Pulmonary artery (tissue), 1 donor: ENCODE results near the genes SLC4A7 and AZI2.

DNA sequence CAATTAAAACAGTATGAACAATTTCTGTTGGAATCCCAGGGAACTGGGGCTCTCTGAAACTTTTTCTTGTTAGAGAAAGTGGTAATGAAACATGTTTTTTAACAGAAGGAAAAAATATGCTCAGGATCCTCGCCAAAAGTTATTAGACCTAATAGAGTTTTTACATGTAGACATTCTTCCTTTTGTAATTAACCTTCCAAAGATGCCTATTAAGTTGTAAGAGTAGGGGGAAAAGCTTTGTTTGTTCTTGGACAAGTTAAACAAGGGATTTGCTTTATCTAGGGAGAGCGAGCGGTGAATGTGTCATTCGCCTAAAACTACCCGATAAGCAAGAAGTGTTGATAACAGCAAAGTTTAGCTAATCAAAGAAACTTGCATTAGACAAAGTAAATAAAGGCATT, 2.3 kb downstream of the RARB start:
- PRO-cap = no peak

DNA sequence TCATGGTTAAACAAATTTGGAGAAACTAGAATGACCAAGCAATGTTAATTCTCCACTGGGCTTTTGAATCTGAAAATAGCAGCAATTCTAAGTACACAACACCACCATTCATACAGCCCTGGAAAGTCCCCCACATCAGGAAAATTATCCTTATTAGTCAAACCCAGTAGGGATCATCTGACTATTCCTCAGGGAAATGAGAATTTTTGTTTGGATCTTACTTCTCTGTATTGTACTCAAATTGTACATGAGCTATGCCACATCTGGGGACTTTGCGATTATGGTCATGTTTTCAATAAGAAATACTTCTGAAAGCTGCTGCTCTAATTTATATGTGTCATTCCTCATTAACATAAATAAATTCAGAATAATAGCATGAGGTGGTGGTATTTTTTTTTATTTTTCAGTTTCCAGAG, 46.0 kb downstream of the RARB start:
- PRO-cap = no peak

DNA sequence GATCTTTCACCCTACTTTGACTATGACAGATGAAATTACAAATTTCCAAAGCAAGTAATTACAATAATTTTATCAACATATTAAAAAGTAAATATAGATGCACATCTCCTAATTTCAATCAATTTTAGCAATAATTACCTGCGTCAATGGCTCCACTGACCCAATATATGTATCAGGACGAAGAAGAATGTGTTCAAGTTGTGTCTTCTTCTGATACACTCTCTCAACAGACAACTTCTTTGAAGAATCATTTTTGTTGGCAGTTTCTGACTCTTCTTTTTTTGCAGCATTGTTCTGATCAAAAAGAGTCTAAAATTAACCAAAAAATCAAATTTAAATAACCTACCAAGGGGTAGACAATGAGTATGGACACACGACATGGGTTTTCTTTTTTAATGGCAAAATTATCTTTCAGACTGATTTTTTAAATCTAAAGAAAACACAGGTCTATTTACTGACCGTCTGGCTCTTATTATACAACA, 19.5 kb downstream of the TOP2B start:
- PRO-cap = no peak

DNA sequence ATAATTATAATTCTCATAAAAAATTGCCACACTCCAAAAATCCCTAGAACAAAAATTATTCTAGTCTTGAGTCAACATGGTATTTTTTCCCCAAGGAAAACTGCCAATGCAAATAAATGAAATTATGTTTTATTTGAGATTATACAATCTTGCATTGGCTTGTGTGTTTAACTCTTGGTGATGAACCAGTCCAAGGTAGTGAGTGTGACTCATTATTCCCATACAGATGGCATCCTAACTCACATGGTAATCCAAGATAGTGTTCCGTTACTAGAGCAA, 3.7 kb downstream of the OXSM start:
- PRO-cap = no peak

DNA sequence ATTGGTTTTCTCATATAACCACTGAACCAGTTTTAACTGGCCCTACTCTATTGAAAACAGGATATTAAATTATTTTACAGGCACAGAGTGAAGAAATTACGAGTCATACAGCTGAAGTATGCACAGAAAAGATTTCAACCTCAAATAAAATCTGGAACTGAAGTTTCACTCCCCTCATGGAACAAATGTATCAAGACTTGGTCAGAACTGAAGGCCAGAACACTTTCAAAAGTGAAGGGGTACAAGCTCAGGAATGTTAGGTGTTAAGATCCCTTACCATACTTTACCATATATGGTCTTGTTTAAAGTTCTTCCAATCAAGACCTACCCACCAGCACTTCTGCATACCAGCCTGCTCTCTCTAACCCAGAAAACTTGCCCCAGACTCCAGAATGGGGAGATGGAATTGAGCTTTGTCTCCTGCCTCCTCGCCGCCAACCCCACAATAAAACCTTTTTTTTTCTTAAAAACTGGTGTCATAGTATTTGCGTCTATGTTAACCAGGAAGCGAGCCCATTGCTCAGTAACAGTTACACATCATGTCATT, 59.8 kb downstream of the OXSM start:
- PRO-cap = no peak

DNA sequence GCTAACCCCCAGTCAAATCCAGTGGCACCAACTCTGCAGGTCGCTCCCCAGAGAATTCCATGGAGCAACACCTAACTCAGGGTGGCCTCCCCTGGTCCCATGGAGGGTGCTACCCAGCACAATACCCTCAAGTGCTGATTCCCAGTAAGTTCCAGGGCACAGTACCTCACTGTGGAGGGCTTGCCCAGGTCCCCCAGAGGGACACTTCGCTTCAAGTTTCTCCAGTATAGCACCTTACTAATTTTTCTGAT, 231.1 kb downstream of the NEK10 start:
- PRO-cap = no peak

DNA sequence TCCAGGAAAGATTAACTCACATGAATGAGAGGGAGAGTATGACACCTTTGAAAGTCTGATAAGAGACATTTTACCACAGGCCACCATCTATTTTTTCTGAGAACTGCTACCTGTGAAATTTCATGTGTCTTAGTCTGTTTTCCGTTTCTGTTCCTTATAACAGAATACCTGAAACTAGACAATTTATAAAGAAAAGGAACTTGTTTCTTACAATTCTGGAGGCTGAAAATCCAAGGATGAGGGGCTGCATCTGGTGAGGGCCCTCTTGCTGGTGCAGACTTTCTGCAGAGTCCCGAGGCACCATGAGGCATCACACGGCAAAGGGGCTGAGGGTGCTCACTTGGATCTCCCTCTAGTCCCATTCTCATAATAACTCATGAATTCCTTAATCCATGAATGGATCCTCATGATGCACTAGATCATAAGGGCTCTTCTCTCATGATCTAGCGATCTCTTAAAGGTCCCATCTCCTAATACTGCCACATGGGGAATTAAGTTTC, 159.2 kb downstream of the NEK10 start:
- PRO-cap = no peak

GRCh38 chr3:27366233-27366740, 2.9 kb downstream of the NEK10 start:
- PRO-cap = no peak

DNA sequence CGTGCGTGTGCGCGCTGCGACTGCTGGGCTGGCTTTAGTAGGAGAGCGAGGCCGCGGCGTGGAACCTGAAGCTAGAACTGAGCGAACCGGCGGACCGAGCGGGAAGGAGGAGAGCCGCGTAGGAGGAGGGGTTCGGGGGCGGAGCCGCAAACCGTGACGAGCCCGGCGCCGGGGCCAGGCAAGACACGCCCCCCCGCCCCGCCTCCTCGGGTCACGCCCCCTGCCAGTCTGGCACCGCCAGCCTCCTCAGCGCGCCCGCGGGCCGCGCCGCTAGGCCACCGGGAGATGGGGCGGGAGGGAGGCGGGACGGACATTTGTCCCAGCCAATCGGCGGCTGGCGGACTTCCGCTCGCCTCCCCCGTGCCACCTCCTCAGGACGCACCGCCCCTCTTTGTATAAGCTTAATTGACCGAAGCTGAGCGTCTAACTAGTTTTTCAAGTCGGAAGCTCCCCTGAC, at the start of gene SLC4A7:
Gene SLC4A7 (minus strand): TSS at position 79 of the 457 bp plus-strand sequence.
- PRO-cap = bidirectional peak, plus-strand start at position 430 of the sequence, minus-strand start at position 79 of the sequence

DNA sequence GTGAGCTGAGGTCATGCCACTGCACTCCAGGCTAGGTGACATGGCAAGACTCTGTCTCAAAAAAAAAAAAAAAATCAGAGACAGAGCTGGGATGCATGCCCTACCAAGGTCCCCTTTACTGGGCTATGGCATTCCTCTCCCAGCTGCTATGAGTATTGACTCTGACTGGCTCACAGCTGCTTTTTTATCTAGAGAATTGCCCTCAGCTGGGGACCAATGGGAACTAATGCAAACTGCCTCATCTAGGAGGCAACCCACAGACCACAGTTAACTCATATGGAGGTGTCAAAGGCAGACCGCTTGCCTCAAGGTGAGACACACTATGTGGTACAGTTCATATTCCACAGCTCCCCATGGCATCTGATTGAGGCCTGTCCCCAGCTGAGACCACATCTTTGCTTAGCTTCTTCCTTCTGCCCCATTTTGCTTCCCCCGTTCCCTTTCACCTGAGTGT, 183.5 kb upstream of the EOMES start:
- PRO-cap = no peak

- PRO-cap = bidirectional peak, plus-strand start at chr3:28348530, minus-strand start at chr3:28348586; bidirectional peak, plus-strand start at chr3:28348734, minus-strand start at chr3:28348816; bidirectional peak, plus-strand start at chr3:28349227, minus-strand start at chr3:28349104
Observed at GRCh38 chr3:28348336-28349310, at the start of gene AZI2. TSS of gene AZI2 (minus strand) at chr3:28348824.

- PRO-cap = no peak
Observed at GRCh38 chr3:29311648-29312270, 30.9 kb downstream of the RBMS3 start.

DNA sequence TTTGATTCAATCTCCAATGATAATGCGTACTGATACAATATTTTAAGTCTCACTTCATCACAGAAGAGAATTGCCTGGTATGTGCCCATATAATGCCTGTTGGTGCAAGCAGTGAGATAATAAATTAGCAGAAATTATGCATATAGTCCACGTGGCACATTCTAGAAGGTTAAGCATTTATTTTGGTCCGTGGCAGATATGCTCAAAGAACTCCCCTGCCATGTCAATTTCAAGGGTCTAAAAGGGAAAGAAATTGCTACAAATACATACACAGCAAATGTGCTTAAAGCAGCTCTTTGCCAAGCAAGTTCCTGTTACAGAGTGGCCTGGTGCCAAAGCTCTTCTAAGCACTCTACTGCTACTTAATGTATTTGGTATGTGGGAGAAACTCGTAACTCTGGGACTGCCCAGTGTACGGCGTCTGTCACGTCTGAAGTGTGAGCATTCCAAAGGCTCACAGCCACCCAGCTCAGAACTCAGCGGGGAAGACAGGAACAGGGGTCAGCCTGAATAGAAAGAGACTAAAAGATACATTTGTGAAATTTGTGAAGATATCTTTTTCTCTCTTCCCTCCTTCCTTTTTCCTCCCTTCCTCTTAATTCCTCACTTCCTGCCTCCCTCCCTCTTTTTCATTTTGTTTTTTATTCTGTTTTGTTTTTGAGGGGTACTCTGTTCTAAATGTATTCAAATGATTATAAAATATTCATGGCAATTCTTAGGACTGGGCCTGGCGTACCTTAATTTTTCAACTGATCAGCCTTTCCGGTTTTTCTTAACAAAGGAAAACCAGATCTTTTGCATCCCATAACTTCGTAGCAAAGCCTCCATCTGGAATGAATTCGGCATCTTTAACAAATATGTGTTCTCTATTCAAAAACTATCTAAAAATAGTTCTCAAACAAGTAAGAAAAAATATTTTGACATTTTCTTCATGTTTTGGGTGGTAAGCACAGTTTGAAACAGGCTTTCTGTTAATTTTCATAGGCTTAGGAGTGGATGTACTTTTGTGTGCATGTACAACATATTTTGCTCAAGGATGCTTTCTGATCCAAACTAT, 54.7 kb downstream of the RBMS3 start:
- PRO-cap = unidirectional peak, plus-strand start at position 413 of the sequence; unidirectional peak, plus-strand start at position 457 of the sequence

- PRO-cap = no peak
Observed at GRCh38 chr3:29516289-29516671, 235.4 kb downstream of the RBMS3 start.

- PRO-cap = no peak
Observed at GRCh38 chr3:29683246-29684264, 402.7 kb downstream of the RBMS3 start.

GRCh38 chr3:30004274-30004821, 602.1 kb upstream of the TGFBR2 start:
- PRO-cap = no peak

DNA sequence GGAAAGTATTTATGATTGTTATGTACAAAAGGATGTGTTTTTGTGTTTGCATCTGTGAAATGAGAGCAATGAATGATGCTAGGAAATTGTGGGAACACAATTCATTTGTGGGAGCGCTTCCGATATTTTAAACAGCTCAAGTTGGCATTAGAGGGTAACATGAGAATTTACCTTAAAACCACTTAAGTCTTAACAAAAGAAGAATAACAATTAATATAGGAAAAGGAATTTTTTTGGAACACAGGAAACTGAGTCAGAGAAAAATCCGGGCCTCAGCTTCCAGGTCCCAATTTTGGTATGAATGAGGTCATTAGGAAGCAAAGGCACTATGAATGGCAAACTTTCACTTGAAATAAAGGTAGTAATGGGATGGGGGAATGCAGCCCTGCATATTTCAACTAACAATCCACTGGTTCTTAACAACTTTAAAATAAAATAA, 263.0 kb upstream of the TGFBR2 start:
- PRO-cap = unidirectional peak, plus-strand start at position 361 of the sequence

GRCh38 chr3:30548660-30548946, 57.8 kb upstream of the TGFBR2 start:
- PRO-cap = no peak

- PRO-cap = no peak
Observed at GRCh38 chr3:30664913-30665298, 58.5 kb downstream of the TGFBR2 start.

- PRO-cap = no peak
Observed at GRCh38 chr3:31937839-31938916, 42.9 kb downstream of the OSBPL10 start.